NCI-H460 (cell line): ENCODE results near the gene PER1.

DNA sequence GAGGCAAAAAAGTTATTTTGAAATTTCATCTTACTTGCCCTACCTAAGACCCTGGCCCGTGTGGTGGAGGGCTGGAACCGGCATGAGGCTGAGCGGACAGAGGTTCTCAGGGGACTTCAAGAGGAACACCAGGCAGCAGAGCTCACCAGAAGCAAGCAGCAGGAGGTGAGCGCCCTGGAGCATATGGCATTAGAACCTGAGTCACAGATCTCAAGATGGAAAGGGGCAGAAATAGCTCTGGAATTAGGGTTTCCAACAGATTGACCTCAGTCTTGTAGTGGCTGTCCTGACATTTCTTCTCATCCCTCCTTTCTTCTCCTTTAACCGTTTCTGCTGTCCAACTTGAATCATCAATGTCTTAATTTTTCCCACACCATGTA, 4.6 kb downstream of the CNTROB start:
RAMPAGE:
- cytosol, long total RNA: no peak
- long total RNA: no peak
- nucleus, long total RNA: no peak

RAMPAGE:
- cytosol, long total RNA: no peak
- long total RNA: no peak
- nucleus, long total RNA: no peak
Measured at GRCh38 chr17:7997074-7997618, 5.3 kb upstream of the GUCY2D start.

RAMPAGE:
- cytosol, long total RNA: no peak
- long total RNA: no peak
- nucleus, long total RNA: no peak
Measured at GRCh38 chr17:8127177-8127623, 3.3 kb upstream of the HES7 start.

RAMPAGE:
- cytosol, long total RNA: no peak
- long total RNA: no peak
- nucleus, long total RNA: no peak
Measured at GRCh38 chr17:8137820-8138565, 14.1 kb upstream of the HES7 start.

GRCh38 chr17:8152308-8153176, at the start of gene PER1:
Gene PER1, minus strand, starts transcription at chr17:8152404.
RAMPAGE:
- cytosol, long total RNA: no peak
- long total RNA: no peak
- nucleus, long total RNA: start-site peak on the minus strand at chr17:8152368-8152397, 46 and 44 reads in 2 replicates

RAMPAGE:
- cytosol, long total RNA: no peak
- long total RNA: no peak
- nucleus, long total RNA: no peak
Measured at GRCh38 chr17:8153541-8153996, 1.4 kb upstream of the PER1 start.

GRCh38 chr17:8154966-8155919, 3.0 kb upstream of the PER1 start:
RAMPAGE:
- cytosol, long total RNA: no peak
- long total RNA: no peak
- nucleus, long total RNA: no peak

DNA sequence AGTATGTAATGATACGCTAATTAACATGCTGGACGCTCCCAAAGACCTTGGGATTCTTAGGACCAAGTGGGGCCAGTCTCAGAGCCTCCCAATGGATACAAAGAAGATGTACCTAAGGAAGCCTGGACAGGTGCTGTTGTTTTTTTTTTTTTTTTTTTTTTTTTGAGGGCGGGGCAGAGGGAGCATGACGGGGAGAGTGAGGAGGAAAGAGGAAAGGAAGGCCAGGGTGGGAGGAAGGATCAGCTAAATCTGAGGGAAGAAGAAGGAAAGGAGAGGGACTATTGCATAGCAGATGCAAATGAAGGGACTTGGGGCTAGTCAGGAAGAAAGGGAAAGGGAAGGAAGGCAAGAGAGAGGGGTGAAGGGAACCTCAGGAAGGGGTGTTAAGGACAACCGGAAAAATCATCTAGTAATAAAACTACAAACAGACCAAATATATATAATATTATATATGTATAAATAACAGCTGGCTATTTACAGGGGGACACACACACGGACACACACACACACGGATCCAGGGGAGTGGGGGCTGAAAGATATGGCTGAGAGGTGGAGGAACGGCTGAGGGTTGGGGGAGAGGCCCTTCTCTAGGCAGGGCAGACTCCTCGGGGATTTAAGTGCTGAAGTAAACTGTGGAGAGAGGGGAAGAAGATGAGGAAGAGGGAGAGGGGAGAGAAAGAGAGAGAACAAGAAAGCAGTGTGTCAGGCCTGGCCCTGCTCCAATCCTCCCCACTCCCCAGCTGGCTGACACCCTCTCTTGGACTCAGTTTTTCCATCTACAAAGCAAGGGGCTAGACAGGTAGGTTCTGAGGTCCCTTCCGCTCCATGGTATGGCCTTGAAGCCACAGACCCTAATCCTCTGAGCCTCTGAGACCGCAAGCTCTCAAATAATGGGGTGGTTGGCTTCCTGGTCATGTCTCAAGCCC, 2.2 kb downstream of the VAMP2 start:
RAMPAGE:
- cytosol, long total RNA: no peak
- long total RNA: no peak
- nucleus, long total RNA: no peak

RAMPAGE:
- cytosol, long total RNA: no peak
- long total RNA: no peak
- nucleus, long total RNA: no peak
Measured at GRCh38 chr17:8161168-8161940, 1.4 kb downstream of the VAMP2 start.

DNA sequence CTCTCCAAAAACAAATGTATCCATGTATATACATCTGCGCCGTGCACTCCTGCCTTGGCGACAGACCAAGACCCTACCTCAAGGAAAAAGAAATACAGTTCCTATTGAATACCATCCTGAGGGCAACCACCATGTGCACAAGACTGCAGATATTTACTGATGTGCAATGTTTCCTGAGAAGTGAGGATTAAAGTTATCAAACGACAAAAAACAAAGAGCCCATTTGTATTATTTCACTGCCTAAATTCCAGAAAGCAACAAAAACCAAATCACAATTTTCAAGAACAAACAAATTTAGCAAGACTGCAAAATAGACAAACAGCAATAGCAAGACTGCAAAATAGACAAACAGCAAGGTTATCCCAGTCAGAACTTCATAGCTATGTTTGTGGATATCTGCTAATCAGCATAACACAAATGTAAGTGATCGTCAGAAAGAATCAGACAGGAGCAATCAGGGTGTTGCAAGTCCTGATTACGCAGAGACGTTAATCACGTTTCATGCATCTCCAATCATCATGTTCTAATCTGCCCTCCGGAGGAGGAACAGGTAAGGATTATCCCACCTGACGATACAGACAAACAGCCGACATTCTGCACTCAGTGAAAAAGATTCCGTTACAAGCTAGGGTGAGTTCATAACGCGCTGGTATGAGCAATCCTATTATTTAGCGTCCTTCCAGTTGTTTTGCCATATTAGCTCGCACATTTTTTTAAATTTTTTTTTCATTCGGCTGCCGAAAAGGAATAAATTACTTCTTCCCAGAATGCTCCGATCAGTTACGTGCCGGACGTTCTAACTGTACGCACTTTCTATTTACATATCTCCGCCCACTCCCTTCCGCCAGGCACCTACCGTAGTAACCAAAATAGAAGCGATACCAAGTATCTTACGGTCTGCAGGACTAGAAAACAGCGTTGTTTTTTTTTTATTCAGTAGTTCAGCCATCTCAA, 2.9 kb downstream of the TMEM107 start:
RAMPAGE:
- cytosol, long total RNA: no peak
- long total RNA: no peak
- nucleus, long total RNA: no peak

DNA sequence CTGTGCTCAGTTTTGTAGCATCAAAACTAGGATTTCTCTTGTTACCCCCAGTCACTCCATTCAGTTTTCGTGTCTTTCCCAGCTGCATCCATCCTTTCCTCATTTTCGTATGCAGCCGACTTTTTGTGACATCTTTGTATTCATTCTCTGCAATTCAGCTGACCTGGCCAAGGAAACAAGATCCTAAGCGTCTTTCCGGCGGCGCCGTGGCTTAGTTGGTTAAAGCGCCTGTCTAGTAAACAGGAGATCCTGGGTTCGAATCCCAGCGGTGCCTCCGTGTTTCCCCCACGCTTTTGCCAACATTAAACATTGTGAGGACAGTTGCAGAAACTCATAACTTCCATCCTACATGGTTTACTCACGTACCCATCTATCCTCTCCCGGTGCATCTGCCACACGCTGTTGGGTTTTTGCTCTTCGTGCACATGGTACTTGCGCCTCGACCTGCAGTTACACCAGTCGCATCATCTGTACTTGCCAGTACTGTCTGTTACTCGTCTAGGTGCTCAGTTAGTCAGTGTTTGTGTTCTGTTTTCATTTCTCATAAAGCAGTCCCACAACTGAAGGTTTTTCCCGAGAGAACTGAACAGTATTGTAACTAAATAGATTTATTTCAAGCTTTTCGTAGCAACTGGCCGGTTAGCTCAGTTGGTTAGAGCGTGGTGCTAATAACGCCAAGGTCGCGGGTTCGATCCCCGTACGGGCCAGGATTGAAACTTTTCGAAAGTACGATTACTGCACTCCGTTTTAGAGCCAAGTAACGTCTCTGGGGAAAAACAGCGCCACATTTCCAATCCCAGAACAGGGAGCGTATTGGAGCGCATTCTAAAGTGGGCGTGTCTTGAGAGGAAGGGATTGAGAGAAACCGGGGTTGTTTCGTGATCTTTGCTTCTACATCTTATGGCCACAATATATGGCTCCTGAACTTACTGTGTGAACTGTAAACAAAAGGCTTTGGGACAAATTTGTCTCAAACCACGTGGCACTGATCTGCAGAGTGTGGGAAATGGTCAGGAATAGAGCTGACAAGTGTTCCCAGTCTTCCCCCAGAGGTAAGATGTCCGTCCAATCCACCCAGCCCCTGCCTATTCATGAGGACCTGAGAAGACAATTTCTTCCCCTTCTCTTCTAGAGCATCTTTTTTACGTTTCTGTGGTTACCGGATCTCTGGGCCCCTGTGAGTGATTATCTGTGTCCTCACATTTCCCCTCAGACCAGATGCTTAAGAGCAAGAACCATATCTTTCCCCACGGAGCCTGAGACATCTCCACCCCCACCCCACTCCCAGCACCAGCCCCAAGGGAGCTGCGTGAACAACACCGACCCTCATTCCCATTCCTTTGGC, 2.5 kb downstream of the BORCS6 start:
RAMPAGE:
- cytosol, long total RNA: no peak
- long total RNA: no peak
- nucleus, long total RNA: no peak

DNA sequence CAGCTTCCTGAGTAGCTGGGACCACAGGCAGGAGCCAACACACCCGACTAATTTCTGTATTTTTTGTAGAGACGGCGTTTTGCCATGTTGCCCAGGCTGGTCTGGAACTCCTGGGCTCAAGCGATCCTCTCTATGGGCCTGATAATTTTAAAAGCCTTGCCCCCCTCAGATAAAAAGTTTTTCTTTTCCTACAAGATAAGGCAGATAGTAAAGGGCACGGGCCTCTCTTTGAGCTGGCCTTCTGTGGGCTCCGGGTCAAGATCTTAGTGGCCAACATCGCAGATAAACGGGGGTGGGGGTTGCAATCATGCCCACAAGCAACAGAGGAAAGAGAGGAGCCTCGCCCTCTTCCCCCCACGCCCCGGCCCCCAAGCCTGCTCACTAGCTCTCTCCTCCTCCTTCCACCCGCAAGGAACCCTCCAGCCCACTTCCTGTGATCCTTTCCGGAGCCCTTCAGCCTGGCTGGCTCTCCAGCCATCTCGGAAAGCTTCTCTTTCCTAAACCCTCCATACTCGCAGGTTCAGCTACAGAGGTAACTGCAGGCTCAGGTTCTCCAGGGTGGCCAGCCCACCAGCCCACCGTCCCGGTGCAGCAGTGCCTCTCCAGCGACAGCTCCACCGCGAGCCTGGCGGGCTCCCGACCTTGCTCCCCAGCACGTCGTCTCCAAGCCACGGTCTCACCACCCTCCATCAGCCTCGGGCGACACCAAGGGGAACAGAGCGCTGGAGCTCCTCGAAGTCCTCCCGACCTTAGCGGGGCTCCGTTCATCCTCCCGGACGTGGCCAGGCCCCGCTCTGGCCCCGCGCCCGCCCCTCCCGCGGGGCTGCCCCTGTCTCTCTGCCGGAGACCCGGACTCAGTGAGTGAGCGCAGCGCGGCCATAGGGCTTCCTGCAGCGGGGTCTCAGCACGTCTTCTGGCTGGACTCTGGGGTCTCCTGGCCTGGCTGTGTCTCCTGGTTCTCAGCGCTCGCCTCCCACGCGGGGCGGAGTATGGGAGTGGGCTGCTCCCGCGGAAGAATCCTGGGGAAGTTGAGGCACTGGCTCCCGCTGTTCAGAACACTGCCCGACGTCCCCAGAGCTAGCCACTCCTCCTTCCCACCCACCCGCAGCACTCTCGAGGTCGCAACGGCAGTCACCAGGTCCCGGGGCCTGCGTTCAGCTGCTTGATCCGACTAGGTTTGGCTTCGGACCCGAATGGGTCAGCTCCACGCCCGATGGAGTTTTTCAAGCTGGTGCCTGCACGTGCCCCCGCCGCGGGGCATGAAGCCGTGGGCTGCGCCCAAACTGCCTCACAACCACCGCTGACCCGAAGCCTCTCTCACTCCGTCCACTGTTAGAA, 12.9 kb upstream of the ODF4 start:
RAMPAGE:
- cytosol, long total RNA: no peak
- long total RNA: no peak
- nucleus, long total RNA: no peak

RAMPAGE:
- cytosol, long total RNA: no peak
- long total RNA: no peak
- nucleus, long total RNA: no peak
Measured at GRCh38 chr17:8382877-8383044, 232 bp downstream of the RPL26 start.

RAMPAGE:
- cytosol, long total RNA: no peak
- long total RNA: no peak
- nucleus, long total RNA: no peak
Measured at GRCh38 chr17:8384868-8385804, 2.1 kb upstream of the RPL26 start.

DNA sequence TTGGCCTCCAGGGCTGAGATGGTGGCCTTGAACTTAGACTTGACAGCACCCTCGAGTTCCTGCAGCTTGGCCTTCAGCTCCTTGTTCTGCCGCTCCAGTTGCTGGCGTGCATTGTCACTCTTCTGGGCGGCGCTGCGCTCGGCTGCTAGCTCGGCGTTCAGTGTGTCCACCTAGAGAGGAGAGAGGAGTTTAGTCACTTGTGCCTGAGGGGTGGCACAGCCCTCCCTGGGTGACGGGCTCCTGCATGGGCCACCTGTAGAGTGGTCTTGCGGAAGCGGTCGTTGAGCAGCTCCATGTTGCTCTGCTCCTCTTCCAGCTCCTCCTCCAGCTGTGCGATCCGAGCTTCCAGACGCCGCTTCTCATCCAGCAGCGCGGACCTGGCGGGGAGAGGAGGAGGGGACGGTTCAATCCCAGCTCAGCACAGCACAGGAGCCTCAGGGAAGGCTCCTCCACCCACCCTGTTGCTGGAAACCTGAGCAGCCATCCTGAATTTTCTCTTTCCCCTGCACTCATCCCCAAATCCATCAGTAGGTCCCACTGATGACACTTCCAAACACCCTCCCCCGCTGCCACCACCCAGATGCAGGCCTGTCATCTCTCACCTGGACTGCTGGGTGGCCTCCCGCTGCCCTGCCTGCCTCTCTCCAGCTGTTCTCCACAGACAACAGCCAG, 44.6 kb downstream of the NDEL1 start:
RAMPAGE:
- cytosol, long total RNA: no peak
- long total RNA: no peak
- nucleus, long total RNA: no peak

DNA sequence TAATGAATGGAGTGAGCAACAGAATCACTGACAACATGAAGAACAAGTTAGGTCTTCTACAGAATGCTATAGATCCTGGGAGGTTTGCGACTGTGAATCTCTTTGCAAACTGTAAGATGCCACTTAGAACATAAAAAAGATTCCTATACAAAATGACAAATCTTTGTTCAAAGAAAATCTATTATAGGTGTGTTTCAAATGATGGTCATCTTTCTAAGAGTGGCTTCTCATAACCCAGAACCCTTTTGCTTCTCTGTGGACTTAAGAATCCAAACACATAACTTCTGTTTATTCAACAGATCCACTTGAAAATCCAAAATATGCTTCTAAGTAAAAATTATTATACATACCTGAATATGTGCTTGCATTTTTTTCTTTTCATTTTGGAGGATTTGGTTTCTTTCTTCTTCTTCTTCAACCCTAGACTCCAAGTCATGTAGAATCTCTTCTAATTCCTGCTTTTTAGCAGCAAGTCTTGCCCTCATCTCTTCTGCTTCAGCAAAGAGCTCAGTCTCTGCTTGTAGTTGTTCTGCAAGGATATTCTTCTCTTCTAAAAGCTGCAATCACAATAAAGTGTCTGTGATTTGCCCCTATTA, 76.5 kb downstream of the NDEL1 start:
RAMPAGE:
- cytosol, long total RNA: no peak
- long total RNA: no peak
- nucleus, long total RNA: no peak

DNA sequence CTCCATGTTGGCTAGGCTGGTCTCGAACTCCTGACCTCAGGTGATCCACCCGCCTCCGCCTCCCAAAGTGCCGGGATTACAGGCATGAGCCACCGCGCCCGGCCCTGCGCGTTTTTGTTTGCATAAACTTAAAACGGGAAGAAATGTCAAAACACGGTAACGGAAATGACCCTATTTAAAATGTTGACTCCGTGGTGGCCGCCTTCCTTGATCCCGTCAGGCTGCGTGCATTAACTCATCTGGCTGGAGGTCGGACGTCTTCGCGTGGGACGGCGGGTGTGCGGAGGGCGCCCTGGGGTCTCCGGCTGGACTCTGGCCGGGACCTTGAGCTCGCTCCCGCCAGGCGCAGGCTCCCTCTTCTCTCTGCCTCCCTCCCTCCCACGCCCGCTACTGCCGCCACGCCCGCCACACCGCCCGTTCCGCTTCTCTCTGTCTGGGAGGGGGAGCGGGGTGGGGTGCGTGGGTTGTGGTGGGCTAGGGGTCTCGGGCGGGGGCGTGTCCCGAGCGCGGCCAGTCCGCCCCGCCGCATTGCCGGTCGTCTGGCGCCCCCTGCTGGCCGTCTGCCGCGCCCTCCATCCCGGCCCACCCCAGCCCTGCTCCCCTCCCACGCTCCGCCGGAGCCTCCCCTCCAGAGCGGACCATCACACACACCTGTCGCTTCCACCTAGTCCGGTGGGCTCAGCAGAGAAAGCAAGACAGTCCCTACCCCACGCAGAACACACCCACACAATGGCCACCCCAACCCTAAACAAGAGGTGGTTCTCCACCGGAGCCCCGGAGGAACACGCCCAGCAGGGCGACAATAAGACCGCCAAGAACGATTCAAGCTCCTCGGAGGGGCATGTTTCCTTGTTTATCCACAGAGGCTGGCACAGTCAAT, 1.2 kb upstream of the CCDC42 start:
RAMPAGE:
- cytosol, long total RNA: no peak
- long total RNA: no peak
- nucleus, long total RNA: no peak

GRCh38 chr17:8874215-8874560, 6.7 kb upstream of the PIK3R6 start:
RAMPAGE:
- cytosol, long total RNA: no peak
- long total RNA: no peak
- nucleus, long total RNA: no peak

DNA sequence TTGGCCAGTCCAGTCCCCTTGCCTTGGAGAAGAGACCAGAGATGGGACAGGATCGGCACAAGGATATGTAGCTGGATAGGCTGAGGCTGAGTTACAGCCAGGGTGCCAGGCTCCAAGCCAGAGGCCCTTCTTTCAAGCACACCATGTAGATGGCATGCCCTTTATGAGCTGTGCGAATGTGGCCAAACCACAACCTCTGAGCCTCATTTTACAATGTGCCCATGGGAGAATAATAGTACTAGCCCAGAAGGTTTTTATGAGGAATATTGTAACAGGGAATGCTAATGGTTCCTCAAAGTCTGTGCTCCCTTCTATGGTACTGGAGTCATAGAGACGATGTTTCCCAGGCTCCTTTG, 21.8 kb upstream of the PIK3R6 start:
RAMPAGE:
- cytosol, long total RNA: no peak
- long total RNA: no peak
- nucleus, long total RNA: no peak

RAMPAGE:
- cytosol, long total RNA: no peak
- long total RNA: no peak
- nucleus, long total RNA: no peak
Measured at GRCh38 chr17:8922241-8923010, 43.1 kb downstream of the PIK3R5 start.